SK-MEL-5 (cell line): ENCODE data around the gene BRD7.

DNA sequence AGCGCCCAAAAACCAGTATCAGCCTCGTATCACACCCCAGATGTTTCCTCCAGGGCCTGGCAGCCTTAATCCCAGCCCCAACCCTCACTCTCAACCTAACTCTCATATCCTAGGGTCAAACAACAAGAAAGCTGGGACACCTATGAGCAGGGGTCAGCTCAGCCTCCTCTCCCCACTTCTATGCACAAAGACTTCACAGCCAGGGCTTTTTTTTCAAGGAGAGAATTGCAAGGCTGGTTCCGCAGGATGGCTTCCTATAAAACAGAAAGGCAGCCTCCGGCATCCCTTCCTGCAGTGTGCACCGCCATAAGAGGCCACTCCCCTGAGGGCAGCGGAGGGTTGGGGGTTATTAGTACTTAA, 13.9 kb upstream of the C16orf78 start:
RAMPAGE:
- cytosol, long total RNA: no peak
- long total RNA: no peak
- nucleus, long total RNA: no peak

DNA sequence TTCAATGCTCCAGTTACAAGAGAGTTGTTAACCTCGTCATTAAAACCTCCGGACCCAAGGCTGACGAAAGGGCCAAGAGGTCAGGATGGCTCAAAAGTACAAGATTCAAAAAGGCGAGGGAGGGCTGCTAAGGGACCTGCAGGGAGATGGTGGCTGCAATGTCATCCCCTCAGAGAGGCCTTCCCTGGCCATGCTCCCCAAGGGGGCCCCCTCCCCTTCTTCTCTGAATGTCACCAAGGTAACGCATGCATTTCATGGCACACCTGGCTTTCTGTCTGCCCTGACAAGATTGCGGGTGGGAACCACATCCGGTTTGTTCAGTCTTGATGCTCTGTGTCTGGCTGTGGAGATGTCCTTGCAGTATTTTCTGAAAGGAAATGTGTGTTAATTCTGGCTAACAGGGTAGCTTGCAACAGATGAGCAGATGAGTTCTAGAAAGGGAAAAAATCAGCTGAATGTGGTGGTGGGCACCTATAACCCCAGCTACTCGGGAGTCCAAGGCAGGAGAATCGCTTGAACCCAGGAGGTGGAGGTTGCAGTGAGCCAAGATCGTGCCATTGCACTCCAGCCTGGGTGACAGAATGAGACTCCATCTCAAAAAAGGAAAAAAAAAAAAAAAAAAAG, 90.0 kb downstream of the C16orf78 start:
RAMPAGE:
- cytosol, long total RNA: no peak
- long total RNA: no peak
- nucleus, long total RNA: no peak

RAMPAGE:
- cytosol, long total RNA: no peak
- long total RNA: no peak
- nucleus, long total RNA: no peak
These were observed 203.6 kb downstream of the ZNF423 start for GRCh38 chr16:49652071-49652970.

GRCh38 chr16:49726610-49727009, 129.3 kb downstream of the ZNF423 start:
RAMPAGE:
- cytosol, long total RNA: no peak
- long total RNA: no peak
- nucleus, long total RNA: no peak

DNA sequence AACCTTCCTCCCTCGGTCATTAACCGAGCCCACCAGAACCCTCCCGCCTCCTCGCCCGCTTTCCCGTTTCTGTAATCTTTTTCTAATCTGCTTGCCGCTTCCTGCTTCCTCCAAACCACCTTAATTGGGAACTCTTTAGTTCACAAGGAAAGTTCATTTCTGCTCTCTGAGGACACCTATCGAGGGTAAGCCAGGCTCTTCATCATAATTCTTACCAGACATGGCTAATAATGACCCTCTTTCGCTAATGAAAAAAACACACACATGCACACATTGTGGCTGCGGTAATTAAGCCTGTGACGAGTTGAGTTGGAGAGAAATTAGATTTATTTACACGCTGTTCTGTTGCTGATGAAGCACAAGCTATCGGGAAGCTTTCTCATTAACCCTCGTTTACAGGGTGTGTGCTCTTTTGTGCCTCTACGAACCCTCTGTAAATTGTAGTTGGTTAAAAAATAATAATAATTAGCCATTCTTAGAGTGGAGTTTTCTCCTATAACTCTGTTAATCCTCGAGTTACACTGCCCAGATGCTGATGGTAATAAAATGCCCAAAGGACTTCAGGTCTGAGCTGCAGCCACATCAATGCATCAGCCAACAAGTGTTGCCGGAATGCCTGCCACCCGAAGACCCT, 100.5 kb downstream of the ZNF423 start:
RAMPAGE:
- cytosol, long total RNA: no peak
- long total RNA: no peak
- nucleus, long total RNA: no peak

DNA sequence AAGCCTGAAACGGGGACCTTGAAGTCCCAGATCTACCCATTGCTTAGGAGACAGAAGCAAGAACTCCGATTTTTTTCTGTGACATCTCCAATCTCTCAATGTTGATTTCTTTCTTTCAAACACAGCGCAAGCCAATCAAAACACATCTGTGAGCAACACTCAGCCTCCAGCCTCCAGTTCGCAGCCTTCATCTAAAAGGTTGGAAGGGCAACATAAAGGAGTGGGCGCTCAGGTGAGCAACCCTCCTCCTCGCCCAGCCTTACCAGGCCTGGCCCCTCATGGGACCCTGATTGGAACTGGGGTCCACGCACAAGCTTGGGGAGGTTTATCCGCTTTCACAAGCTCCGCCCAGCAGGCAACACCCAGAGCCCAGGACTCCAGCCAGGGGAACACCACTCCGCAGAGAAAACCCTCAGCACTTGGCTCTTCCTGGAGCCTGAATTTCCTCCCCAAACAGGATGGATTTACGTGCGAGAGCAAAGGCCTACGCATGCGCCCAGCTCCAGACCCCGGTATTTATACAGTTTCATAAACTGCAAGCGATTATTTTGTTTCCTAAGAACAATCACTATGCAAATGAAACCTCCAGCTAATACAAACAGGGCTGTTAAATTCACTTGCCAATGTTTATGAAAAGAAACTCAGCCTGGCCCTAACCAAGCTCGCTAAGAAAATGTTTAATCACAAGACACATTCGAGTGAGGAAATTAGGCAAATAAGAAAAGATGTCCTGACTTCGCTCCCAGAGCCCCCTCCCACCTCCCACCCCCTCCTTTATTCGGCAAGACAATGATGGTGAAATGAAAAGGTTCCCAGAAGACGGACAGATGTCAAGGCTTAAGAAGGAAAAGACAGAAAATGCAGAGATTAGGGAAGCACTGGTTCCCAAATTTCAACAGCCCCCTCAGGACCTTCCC, 22.8 kb downstream of the ZNF423 start:
RAMPAGE:
- cytosol, long total RNA: no peak
- long total RNA: no peak
- nucleus, long total RNA: no peak

GRCh38 chr16:49858219-49859071, 2.5 kb upstream of the ZNF423 start:
RAMPAGE:
- cytosol, long total RNA: no peak
- long total RNA: no peak
- nucleus, long total RNA: no peak

DNA sequence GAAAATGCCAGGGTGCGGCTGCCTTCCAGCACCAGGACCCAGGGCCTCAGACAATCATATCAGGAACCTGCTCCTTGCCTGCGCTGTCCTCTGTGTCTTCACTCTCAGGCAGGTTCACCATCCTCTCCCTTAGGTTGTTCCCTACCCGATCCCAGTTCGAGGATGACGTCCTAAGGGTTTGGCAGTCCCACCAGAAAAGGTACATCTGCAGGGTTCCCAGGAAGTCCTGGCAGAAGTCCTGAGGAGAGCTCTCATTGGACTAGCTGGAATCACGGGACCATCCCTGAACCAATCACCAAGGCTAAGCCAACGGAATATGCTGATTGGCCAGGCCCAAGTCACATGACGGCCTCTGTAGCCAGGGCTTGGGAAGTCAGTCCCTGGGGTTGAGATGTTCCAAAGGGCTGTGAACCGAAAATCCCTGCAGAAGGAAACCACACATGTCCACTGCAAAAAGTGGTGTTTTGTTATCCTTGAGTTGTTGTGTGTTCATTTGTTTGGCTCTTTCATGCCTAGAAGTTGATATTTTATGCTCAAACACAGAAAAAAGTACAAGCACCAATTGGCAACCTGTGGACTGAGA, 68.1 kb upstream of the ZNF423 start:
RAMPAGE:
- cytosol, long total RNA: no peak
- long total RNA: no peak
- nucleus, long total RNA: no peak

DNA sequence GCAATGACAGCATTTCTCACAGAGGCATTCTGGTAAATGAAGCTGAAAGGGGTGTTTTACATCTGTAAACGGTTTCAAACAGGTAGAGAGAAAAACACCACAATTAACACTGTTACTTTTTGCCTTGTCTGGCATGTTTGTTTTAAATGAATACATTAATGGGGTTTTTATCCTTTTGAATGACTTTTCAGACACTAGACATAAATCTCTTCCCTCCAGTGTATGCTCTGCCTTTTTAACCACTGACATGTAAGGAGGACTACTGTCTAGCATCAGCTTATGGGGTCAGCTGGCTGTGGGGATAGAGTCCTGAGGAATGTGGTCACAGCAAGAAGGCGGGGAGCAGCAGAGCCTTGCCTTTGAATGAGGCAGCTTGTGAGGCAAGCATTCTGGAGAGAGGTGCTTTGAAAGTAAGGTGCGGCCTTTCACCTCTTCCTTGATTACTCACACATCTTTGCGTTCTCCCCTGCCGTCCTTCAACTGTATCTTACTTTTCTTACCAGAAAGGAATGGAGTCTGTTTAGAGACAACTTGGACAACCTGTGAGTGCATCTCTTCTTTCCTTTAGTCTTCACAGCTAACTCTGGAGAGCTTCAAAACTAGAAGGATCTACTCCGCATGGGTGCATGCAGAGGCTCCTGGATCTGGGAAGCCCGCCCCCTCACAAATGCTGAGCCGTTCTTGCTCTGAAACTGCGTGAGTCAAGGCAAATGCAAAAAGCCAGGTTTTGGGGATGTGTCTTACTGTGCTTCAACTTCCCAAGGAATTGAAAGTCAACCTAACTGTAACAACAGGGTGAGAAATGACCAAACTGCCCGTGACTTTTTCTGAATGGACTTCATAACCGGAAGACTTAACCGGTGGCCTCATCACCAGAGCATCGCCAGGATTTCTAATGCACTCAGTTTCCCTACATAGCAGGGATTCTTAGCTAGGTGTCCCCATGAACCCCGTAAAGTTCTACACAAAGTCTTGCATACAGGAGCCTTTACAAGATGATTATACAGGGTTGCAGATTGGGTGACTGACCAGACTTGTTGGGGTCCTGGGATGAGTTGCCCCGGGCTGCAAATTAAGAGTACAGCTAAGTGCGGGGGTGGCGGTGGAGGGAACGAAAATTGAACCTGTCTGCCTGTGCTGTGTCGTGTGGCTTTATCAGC, 50.0 kb downstream of the ADCY7 start:
RAMPAGE:
- cytosol, long total RNA: no peak
- long total RNA: no peak
- nucleus, long total RNA: no peak

GRCh38 chr16:50335095-50335617, 33.6 kb downstream of the BRD7 start:
RAMPAGE:
- cytosol, long total RNA: no peak
- long total RNA: no peak
- nucleus, long total RNA: no peak

GRCh38 chr16:50360826-50361159, 8.0 kb downstream of the BRD7 start:
RAMPAGE:
- cytosol, long total RNA: no peak
- long total RNA: no peak
- nucleus, long total RNA: no peak

RAMPAGE:
- cytosol, long total RNA: no peak
- long total RNA: no peak
- nucleus, long total RNA: no peak
These were observed at the start of gene BRD7 for GRCh38 chr16:50368564-50369233. BRD7 (minus strand) TSS chr16:50368988.

GRCh38 chr16:50697773-50698491, 4.5 kb downstream of the NOD2 start:
RAMPAGE:
- cytosol, long total RNA: no peak
- long total RNA: no peak
- nucleus, long total RNA: no peak

DNA sequence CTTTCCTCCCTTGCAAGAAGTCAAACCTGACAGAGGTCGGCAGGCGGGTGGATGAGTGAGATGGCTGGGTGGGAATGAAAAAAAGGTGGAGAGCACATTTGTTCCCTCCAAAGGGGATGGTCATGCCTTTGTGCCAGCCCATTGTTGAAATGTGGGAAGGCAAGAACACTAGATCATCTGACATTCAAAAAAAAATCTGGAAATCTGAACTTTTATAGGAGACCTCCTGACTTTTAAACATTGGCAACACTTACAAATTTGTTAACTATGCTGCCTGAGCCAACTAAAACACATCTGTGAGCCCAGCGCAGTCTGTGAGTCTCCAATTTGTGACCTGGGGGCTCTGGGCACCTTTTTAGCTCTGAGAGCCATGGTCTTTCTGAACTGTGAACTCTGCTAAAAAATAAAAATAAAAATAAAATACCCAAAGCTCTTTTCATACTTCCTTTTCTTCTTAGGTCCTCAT, 24.8 kb downstream of the SALL1 start:
RAMPAGE:
- cytosol, long total RNA: no peak
- long total RNA: no peak
- nucleus, long total RNA: no peak

RAMPAGE:
- cytosol, long total RNA: no peak
- long total RNA: no peak
- nucleus, long total RNA: no peak
These were observed 19.6 kb downstream of the SALL1 start for GRCh38 chr16:51131380-51131923.

RAMPAGE:
- cytosol, long total RNA: no peak
- long total RNA: no peak
- nucleus, long total RNA: no peak
These were observed 373.8 kb upstream of the SALL1 start for GRCh38 chr16:51524817-51525386.

RAMPAGE:
- cytosol, long total RNA: no peak
- long total RNA: no peak
- nucleus, long total RNA: no peak
These were observed 494.4 kb upstream of the SALL1 start for GRCh38 chr16:51645545-51645895.

DNA sequence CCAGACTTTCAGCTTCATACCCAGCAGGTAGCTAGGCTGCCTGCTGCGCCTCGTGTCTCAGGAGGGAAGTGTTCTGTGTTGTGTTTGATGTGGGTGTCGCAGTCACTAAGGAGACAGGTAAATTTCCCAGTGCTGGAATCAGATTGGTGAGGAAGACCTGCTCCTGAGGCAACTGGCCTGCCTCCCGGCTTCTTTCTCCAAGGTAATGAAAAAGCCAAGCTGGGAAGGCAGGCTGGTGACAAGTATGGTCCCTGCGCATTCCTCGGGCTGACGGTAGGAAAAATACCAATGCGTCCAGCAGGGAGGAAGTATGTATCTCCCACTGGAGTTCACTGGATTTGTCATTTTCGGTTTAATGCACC, 604.1 kb upstream of the SALL1 start:
RAMPAGE:
- cytosol, long total RNA: no peak
- long total RNA: no peak
- nucleus, long total RNA: no peak

GRCh38 chr16:52543658-52544001, 3.3 kb downstream of the TOX3 start:
RAMPAGE:
- cytosol, long total RNA: no peak
- long total RNA: no peak
- nucleus, long total RNA: no peak

DNA sequence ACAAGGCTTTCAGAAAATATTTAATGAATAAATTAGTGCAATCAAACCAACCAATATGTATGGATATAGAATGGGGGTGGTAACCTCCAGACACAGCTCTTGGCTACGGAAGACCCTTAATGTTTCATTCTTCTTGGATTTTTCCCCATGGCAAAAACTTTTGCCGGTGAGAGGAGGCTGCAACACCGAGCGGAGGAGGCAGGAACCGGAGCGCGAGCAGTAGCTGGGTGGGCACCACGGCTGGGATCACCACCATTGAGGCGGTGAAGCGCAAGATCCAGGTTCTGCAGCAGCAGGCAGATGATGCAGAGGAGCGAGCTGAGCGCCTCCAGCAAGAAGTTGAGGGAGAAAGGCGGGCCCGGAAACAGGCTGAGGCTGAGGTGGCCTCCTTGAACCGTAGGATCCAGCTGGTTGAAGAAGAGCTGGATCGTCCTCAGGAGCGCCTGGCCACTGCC, 108.2 kb upstream of the TOX3 start:
RAMPAGE:
- cytosol, long total RNA: no peak
- long total RNA: no peak
- nucleus, long total RNA: no peak